Thyroid gland (tissue), 7 donors: ENCODE results near the genes UBC and AACS.

DNA sequence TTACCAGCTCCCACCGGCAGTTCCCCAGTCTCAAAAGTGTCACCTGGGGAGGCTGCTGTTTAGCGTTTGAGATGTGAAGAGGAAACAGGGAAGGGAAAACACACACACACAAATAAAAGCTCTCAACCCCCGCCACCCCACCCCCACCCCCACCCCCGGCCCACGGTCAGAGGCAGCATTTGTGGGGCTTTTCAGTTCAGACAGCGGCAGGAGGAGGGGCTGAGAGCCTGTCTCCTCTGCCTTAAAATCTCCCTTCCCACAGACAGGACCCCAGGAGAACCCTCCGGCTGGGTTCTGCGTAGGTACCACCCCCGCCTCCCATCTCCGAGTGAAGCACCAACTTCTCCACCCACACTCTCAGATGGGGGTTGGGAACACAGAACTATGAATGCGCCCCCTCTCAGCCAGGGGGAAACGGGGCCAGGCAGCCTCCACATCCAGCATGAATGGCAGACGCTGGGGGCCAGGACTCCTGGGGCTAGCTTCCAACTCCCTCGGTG lies 3.0 kb downstream of the NCOR2 start:
- PRO-cap, 2 experiments: no peak in any of the 2 experiments
- RAMPAGE, long total RNA, 5 experiments: no peak in any of the 5 experiments

GRCh38 chr12:124588983-124589642 lies 21.7 kb upstream of the NCOR2 start:
- PRO-cap, 2 experiments: peak in 1 of 2 experiments; most common plus-strand start chr12:124589190 (in 1); most common minus-strand start chr12:124589053 (in 1)
- RAMPAGE, long total RNA, 5 experiments: no peak in any of the 5 experiments

- PRO-cap, 2 experiments: no peak in any of the 2 experiments
- RAMPAGE, long total RNA, 5 experiments: no peak in any of the 5 experiments
Measured at GRCh38 chr12:124632398-124632991, 65.1 kb upstream of the NCOR2 start.

DNA sequence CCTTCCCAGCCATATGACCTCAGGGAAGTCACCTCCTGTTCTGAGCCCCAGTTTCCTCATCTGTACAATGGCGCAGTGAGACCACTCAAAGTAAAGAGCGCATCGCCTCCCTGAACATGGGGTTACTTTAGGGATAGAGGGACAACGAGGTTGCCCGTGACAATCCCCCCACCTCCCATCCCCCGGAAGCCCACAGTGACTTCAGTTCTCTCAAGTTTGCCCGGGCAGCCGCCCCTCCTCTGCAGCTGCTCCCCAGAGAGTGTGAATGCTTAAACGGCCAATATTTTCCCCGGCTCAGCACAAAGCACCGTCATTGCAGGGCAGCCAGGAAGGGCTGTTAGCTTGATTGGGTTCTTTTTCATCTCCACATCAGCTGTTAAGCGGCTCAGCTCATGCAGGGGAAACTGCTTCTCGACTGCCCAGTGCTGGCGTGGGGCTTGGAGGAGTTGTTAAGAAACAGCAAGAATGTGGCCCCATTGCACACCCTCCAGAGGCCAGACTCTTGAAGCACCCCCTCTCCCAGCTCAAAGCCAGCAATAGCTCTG lies 120.5 kb upstream of the NCOR2 start:
- PRO-cap, 2 experiments: no peak in any of the 2 experiments
- RAMPAGE, long total RNA, 5 experiments: no peak in any of the 5 experiments

DNA sequence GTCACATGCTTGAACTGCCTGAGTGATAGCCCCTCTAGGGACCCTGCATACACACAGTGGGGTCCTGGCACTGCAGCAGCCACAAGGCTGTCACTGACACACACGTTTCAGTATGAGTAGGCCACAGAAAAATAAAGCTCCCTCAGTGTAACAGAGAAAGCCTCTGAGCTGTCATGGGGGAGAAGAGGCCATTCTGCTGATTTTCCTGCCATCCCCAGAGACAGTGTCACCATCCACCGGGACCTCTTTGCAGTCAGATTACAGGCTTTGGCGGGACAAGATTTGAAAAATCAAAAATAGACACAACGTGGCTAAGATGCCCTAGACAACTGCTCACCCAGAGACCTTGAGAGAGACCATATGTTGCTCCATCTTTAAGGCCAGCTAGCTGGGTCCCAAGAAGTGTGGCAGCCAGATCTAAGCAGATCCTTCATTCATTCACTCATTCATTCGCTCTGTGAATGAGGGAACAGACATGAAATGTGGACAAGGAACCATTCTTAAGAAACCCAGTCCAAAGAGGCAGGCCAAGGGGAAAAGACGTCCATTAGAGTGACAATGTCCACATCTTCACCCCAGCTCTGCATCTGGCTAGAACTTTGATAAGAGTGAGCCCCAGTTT lies 1.5 kb downstream of the SCARB1 start:
- PRO-cap, 2 experiments: no peak in any of the 2 experiments
- RAMPAGE, long total RNA, 5 experiments: no peak in any of the 5 experiments

- PRO-cap, 2 experiments: no peak in any of the 2 experiments
- RAMPAGE, long total RNA, 5 experiments: no peak in any of the 5 experiments
Measured at GRCh38 chr12:124909964-124910459, 4.4 kb downstream of the UBC start.

DNA sequence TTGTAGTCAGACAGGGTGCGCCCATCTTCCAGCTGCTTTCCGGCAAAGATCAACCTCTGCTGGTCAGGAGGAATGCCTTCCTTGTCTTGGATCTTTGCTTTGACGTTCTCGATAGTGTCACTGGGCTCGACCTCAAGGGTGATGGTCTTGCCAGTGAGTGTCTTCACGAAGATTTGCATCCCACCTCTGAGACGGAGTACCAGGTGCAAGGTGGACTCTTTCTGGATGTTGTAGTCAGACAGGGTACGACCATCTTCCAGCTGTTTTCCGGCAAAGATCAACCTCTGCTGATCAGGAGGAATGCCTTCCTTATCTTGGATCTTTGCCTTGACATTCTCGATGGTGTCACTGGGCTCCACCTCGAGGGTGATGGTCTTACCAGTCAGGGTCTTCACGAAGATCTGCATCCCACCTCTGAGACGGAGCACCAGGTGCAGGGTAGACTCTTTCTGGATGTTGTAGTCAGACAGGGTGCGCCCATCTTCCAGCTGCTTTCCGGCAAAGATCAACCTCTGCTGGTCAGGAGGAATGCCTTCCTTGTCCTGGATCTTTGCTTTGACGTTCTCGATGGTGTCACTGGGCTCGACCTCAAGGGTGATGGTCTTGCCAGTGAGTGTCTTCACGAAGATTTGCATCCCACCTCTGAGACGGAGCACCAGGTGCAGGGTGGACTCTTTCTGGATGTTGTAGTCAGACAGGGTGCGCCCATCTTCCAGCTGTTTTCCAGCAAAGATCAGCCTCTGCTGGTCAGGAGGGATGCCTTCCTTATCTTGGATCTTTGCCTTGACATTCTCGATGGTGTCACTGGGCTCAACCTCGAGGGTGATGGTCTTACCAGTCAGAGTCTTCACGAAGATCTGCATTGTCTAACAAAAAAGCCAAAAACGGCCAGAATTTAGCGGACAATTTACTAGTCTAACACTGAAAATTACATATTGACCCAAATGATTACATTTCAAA lies 1.3 kb downstream of the UBC start:
- PRO-cap, 2 experiments: no peak in any of the 2 experiments
- RAMPAGE, long total RNA, 5 experiments: no peak in any of the 5 experiments

GRCh38 chr12:124913869-124914722 lies at the start of gene UBC:
TSS of gene UBC (minus strand) at chr12:124914650.
- PRO-cap, 2 experiments: peak in 2 of 2 experiments; most common plus-strand start chr12:124914145 (in 2); most common minus-strand start chr12:124914091 (in 2)
- RAMPAGE, long total RNA, 5 experiments: start-site peak on the minus strand in 5 of 5 experiments, at chr12:124914586-124914654 at its widest, 22 to 1,946 reads per replicate

- PRO-cap, 2 experiments: peak in 2 of 2 experiments; most common minus-strand start chr12:124921834 (in 2)
- RAMPAGE, long total RNA, 5 experiments: no peak in any of the 5 experiments
Measured at GRCh38 chr12:124921629-124922350, 7.3 kb upstream of the UBC start.

DNA sequence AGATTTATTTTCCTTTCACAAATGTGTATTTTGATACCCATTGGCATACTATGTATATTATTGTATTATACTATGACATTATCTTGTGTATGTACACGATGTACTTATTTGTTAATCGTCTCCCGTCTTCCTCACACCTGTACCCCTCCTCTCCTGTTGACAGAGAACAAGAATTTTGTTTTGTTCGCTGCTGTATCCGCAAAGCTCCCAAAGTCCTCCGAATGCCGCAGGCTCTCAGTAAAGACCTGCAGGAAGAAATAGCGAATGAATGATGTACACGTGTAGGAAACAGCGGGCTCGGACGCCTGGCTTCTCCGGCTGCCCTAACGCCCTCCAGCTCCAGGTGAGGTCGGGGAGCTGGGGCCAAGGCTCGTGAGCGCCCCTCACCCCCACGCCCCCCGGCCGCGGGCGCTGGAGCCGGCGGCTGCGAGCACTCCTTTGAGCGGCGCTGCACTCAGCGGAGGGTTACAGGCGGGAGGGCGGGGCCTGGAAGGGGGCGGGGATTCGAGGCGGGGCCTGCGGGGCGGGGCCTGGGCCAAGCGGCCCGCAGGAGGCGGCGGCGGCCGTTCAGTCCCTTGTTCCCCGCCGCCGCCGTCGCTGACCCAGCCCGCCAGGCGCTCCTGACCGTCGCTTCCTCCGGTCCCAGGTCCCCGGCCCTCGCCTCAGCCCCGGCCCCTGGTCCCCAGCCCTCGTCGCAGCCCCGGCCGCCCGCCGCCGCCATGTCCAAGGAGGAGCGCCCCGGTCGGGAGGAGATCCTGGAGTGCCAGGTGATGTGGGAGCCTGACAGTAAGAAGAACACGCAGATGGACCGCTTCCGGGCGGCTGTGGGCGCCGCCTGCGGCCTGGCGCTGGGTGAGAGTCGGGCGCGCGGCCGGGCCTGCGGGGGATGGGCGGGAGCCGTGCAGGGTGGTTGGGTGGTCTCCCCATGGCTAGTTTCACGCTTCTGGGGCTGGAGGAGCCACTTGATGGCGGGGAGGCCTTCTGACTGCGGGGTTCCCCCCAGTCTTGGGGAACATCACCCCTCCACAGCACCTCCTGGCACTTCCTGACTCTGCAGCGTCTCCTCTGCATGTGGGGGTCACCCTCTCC lies at the start of gene AACS:
TSS of gene AACS (plus strand) at position 570 of the 1,089 bp plus-strand sequence.
- PRO-cap, 2 experiments: peak in 2 of 2 experiments; most common plus-strand start position 578 of the sequence (in 2); most common minus-strand start position 440 of the sequence (in 2)
- RAMPAGE, long total RNA, 5 experiments: no peak in any of the 5 experiments

DNA sequence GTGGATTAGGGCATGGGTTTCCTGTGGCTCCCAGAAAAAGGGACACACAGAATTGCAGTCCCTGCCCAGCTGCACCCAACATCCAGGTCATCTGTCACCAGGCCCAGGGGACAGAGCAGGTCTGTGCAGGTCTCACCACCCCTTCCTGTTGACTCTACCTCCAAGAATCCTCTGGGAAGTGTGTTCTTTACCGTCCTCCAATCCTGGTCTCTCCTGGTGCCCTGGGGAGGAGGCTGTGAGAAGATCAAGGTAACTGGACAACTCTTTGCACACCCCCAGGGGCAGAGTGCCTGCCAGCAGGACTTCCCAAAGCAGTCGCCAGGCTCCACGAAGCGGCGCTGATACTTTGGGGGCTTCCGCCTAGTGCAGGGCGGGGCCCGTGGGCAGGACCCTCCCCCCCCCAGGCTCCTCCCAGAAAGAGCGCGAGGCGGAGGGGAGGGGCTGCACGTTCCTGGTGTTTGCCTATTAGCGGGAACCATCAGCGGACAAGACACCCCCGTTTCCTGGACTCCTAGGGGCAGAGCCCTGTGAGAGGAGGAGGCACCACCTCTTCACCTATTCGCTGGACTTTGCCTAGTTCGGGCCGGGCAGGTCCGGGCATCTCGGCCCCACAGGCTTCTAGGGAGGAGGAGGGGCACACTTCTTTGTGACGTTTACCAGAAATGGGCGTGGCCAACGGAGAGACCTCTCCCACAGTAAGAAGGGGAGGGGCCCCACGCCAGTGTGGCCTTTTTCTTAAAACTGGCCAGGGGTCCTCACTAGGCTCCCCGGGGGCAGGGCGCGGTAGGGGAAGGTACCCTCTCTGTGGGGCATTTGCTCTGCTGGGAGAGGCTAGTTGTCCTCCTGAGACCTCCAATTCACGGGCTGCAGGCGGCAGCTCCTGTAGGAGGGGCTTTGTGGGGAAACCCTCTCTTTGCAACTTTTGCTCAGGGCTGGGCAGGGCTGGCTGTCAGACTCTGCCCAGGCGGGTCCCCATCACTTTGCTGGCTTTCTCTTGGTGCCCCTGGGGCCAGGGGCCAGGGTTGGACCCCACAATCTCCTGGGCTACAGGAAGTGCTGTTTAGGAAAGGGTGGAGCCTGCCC lies 797.2 kb downstream of the TMEM132B start:
- PRO-cap, 2 experiments: peak in 1 of 2 experiments; most common plus-strand start position 416 of the sequence (in 1); most common minus-strand start position 320 of the sequence (in 1)
- RAMPAGE, long total RNA, 5 experiments: no peak in any of the 5 experiments

GRCh38 chr12:126736822-126737240 lies 1530.1 kb upstream of the TMEM132C start:
- PRO-cap, 2 experiments: no peak in any of the 2 experiments
- RAMPAGE, long total RNA, 5 experiments: no peak in any of the 5 experiments

DNA sequence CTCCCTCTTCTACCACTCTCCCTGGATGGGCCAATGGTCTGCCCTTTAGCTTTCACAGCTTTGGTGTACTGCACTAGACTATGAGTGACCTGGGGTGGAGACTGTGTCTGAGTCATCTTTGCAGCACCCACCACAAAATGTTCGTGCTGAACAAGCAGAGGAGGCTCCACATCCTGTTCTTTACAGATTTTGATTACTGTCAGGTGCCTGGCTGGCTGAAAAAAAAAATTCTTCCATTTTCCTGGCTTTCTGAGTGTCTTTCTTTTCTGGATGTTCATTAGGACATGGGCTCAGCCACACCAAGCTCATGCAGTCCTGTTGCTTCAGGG lies 1104.0 kb upstream of the TMEM132C start:
- PRO-cap, 2 experiments: no peak in any of the 2 experiments
- RAMPAGE, long total RNA, 5 experiments: no peak in any of the 5 experiments

- PRO-cap, 2 experiments: no peak in any of the 2 experiments
- RAMPAGE, long total RNA, 5 experiments: no peak in any of the 5 experiments
Measured at GRCh38 chr12:127284675-127285360, 982.2 kb upstream of the TMEM132C start.

- PRO-cap, 2 experiments: no peak in any of the 2 experiments
- RAMPAGE, long total RNA, 5 experiments: no peak in any of the 5 experiments
Measured at GRCh38 chr12:128191629-128192057, 75.3 kb upstream of the TMEM132C start.

DNA sequence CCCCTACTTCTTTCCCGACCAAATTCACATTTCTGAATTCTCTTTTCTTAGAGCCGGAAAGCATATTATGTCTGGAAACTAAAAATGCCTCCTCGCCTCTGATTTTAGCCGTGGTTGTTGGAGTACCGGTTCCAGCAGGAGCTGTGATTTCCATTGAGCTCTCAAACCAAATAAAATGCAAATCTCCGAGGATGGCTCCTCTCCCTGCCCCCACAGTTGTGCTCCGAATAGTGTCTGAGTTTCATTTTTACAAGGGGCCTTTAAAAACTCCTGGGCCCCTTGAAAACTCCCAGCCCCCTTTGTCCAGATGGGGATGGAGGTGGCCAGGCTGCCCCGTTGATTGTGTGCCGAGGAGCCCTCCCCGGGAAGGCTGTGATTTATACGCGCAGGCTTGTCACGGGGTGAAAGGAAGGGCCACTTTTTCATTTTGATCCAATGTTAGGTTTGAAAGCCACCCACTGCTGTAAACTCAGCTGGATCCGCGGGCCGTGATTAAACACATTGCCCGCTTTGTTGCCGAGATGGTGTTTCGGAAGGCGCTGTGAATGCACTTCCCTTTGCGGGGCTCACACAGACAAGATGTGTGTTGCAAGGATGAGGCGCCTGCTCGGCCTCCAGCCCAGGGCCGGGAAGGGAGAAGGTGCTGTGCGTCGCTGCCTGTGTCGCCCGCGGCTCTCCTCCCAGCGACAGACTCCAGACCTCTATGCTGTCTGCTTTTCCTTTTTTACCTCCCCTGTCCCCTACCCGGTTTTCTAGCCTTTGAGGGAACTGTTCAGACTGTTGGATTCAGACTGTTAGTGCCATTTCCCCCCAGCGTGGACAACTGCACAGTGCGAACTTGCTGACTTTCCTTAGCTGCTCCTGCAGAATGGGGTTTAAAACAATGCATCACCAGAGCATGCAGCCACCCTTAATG lies 98.8 kb downstream of the TMEM132C start:
- PRO-cap, 2 experiments: no peak in any of the 2 experiments
- RAMPAGE, long total RNA, 5 experiments: no peak in any of the 5 experiments

DNA sequence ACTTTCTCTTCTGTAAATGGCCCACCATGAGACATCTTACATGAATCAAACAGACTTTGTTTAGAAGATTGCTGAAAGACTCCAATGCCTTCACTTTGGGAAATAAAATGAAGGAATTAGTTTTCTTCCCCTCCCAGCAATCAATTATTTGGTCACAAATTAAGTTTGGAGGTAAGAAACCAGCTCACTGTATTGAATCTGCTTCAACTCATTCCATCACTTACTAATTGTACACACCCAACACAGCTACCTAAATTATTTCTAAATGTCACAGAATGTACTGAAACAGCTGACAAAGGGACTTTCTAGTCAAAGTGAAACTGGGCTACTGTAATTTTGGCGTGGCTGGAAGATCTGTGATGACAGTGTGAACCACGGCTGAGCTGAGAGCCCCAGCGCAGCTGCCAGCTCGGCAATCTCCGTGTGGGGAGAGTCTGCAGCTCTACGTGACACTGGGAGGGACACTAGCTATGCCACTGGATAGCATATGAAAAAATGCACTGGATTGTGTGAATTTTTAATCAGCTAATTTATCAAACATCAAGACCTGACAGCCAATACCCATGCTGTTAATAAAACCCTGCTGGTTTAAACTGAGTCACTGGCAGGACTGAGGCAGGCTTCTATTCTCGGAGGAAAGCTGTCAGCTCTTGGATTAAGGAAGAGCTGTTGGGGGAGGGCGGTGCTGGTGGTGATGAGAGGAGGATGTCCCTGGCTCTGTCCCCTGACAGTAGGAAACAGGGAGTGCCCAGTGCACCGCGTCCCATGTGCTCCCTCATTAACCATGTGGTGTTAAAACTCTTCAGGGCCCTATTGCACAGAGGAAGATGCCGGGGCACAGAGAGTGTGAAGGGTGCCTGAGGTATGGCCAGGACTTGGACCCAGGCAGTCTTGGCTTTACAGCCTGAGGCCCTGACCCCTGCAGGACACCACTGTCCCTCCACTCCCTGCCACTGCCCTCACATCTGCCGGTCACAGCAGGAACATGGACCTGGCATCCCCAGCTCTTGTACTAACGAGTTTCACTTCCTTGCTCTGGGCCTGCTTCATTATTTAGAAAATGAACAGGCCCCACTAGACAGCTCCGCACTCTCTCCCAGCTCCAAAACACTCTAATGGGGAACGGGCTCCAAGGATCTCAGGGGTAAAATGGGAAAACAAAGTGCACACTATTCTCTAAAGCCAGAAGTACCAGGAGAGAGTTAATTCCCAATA lies 13.3 kb downstream of the SLC15A4 start:
- PRO-cap, 2 experiments: peak in 1 of 2 experiments; most common plus-strand start position 727 of the sequence (in 1); most common minus-strand start position 615 of the sequence (in 1)
- RAMPAGE, long total RNA, 5 experiments: no peak in any of the 5 experiments

- PRO-cap, 2 experiments: no peak in any of the 2 experiments
- RAMPAGE, long total RNA, 5 experiments: no peak in any of the 5 experiments
Measured at GRCh38 chr12:128830410-128831078, 6.8 kb upstream of the SLC15A4 start.

GRCh38 chr12:128871554-128871909 lies 18.3 kb downstream of the GLT1D1 start:
- PRO-cap, 2 experiments: no peak in any of the 2 experiments
- RAMPAGE, long total RNA, 5 experiments: no peak in any of the 5 experiments

DNA sequence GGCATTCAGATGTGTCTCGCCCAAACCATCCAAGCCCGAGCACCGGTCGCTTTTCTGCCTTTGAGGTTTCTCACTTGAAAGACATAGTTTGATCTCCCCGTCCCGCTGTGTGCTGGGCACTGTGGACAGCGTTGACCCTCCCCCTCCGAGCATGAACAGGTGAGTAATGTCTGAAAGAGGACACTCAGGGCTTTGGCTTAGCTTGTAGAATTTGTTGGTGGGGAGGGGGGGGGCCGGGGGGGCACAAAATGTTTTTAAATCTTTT lies 123.8 kb downstream of the TMEM132D start:
- PRO-cap, 2 experiments: peak in 2 of 2 experiments; most common minus-strand start position 54 of the sequence (in 2)
- RAMPAGE, long total RNA, 5 experiments: no peak in any of the 5 experiments